Cardiac muscle cell (in vitro differentiated cells and primary cell): ENCODE measurements around a stretch of chr13.

DNA sequence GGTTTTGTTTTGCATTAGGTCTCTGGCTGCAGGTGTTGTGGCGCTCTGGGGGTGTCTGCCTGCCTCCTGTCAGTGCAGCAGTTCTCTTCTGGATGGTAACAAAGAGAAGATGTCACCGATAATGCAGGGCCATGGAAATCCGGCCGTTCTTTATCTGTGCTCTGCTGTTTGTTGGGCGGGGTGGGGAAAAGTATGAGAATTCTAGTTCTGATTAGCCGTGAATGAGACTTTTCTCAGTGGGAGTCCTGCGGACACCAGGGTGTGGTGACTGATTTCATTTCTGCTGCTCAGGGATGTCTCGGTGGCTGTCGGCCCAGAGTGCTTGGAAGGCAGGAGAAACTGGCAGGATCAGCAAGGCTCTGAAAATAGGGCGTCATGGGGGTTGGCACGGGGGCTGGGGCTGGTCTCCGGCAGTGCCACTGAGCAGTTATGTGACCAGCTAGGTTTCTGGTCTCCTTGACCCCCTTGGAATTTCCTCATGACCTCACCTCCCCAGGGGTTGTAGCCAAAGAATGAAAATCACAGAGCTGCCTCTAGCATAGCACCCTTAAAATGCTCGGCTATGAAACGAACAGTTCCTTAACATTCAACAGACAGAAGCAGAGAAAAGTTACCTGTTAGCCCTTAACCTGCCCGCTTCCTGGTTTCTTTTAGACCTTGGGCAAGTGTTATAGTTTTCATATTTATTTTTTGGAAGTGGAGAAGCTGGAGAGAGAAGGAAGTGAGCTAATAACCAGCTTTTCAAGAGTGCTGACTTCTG is 4.9 kb downstream of the RNF113B start:
- RAMPAGE, long total RNA: no peak
- RRBS: no CpG with 5 or more reads among the region's 15 CpGs

DNA sequence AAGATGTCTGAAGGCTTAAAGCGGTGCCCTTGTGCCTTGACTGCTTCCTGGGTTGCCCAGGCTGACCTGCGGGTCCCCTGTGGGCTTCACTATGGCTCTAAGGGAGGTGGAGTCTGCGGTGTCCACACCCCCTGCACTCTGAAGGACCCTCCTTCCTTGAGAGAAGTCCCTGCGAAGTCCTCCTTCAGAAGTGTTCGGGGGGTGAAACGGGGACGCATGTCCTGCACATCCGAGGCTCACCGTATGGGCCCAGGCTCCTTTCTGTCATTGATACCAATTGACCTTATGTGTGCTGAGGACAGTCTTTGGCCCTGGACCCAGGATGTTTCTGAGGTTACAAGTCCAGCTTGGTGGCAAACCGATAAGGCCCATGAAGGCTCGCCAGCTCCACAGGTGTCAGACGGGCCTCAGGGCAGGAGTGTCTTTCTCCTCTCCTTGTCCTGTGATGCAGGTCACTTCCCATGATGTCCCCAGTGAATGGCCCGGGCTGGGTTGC is 11.6 kb upstream of the RNF113B start:
- RAMPAGE, long total RNA: no peak
- RRBS: no CpG with 5 or more reads among the region's 13 CpGs

- RAMPAGE, long total RNA: no peak
- RRBS: no CpG with 5 or more reads among the region's 21 CpGs
Observed at GRCh38 chr13:98239563-98240520, 62.8 kb upstream of the RNF113B start.

GRCh38 chr13:98267102-98267626 is 90.1 kb upstream of the RNF113B start:
- RAMPAGE, long total RNA: no peak
- RRBS: no CpG with 5 or more reads among the region's 11 CpGs

DNA sequence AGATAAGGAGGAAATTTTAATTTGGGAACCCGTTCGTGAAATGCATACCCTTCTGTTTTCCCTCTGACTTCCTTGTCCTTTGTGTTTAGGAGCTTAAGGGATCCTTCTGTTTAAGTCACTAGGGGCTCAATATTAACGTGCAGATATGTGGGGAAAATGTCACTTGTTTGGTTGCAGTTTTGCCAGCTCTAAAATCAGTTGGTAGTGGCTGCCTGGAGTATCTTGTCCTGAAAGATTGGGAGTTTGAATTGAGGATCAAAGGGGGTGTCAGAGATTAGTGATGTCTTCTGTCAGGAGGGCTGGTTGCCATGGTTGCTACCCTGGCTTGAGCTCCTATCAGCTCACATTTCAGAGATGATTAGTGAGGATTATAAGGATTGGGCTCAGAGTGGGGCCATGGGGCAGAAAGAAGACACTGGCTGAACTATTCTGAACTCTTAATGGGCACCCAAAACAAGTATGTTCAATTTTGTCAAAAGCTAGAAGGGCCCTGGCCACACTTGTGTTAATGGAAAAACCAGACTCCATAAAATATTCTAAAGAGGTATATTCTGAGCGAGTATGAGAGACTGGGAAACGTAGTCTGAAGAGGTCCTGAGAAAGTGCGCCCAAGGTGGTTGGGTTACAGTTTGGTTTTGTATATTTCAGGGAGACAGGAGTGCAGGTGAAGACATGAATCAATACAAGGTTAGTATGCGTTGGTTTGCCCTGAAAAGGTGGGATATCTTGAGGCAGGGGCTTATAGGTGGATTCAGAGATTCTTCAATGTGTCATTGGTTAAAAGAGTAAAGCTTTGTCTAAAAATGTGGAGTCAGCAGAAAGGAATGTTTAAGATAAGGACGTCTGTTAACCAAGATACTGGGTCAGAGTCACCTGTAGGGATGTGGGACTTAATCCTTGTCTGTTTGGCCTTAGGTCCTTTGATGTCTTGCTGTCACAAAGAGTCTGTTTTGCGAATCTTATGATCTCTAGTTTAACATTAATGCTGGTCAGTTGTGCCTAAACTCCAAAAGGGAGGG is 95.7 kb upstream of the RNF113B start:
- RAMPAGE, long total RNA: no peak
- RRBS: no CpG with 5 or more reads among the region's 9 CpGs

- RAMPAGE, long total RNA: no peak
- RRBS: no CpG with 5 or more reads among the region's 14 CpGs
Observed at GRCh38 chr13:98446049-98446611, 130.8 kb downstream of the STK24 start.

GRCh38 chr13:98484348-98485395 is 92.2 kb downstream of the STK24 start:
- RAMPAGE, long total RNA: no peak
- RRBS: no CpG with 5 or more reads among the region's 22 CpGs

- RAMPAGE, long total RNA: no peak
- RRBS: no CpG with 5 or more reads among the region's 8 CpGs
Observed at GRCh38 chr13:98516758-98517110, 60.2 kb downstream of the STK24 start.

DNA sequence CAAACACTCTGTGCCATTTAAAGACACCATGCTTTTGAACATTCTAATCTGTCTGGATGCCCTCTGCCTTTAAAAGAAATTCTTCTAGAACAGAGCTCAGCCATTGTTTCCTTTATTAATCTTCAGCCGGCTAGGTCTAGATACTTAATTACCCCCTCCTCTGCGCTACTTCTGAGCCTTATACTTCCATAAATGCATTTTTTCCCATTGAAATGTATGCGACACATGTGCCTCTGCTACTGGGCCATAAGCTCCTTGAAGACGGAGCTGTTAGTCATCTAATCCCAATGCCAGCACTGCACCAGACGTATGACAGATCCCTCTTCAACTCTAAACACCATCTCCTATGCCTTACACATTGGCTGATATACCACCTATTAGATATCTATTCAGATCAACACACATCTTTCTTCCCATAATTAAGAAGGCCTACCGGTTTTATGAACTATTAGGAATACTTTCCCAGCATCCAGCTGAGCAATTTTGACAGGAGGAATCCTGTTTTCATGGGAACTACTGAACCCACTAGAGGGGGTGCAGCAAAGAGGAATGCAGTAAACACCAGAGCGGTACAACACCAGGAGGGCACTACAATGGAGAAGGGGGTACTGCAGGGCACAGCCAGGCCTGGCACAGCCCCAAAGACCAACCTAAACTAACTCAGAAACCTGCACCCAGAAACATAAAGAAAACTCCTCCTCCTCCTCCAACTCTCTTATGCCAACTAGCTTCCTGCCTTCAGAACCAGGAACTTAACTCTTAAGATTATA is 18.9 kb downstream of the STK24 start:
- RAMPAGE, long total RNA: no peak
- RRBS: no CpG with 5 or more reads among the region's 7 CpGs

- RAMPAGE, long total RNA: no peak
- RRBS: no CpG with 5 or more reads among the region's 6 CpGs
Observed at GRCh38 chr13:98566197-98566477, 10.8 kb downstream of the STK24 start.

GRCh38 chr13:98648073-98648579 is 71.2 kb upstream of the STK24 start:
- RAMPAGE, long total RNA: no peak
- RRBS: no CpG with 5 or more reads among the region's 3 CpGs

DNA sequence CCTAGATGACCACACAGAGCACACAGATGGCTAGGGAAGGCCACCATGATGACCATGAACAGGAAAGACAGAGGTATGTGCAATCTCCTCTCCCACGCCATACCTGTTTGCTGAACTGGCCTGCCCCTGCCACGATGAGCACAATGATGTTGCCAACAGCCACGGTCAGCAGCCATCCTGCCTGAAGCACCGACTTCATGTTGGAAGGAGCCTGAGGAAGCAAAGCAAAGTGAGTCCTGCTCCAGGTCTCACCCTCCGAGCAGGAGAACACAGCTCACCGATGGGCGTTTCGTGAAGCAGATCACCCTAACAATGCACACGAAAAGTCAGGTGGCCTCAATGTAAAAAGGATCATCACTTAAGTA is 66.4 kb downstream of the SLC15A1 start:
- RAMPAGE, long total RNA: no peak
- RRBS: no CpG with 5 or more reads among the region's 9 CpGs

- RAMPAGE, long total RNA: no peak
- RRBS: no CpG with 5 or more reads among the region's 4 CpGs
Observed at GRCh38 chr13:98784879-98785128, 32.3 kb upstream of the SLC15A1 start.

GRCh38 chr13:98829414-98830084 is 77.1 kb upstream of the SLC15A1 start:
- RAMPAGE, long total RNA: no peak
- RRBS: no CpG with 5 or more reads among the region's 9 CpGs

GRCh38 chr13:98921511-98922334 is 56.1 kb downstream of the DOCK9 start:
- RAMPAGE, long total RNA: no peak
- RRBS: no CpG with 5 or more reads among the region's 7 CpGs

DNA sequence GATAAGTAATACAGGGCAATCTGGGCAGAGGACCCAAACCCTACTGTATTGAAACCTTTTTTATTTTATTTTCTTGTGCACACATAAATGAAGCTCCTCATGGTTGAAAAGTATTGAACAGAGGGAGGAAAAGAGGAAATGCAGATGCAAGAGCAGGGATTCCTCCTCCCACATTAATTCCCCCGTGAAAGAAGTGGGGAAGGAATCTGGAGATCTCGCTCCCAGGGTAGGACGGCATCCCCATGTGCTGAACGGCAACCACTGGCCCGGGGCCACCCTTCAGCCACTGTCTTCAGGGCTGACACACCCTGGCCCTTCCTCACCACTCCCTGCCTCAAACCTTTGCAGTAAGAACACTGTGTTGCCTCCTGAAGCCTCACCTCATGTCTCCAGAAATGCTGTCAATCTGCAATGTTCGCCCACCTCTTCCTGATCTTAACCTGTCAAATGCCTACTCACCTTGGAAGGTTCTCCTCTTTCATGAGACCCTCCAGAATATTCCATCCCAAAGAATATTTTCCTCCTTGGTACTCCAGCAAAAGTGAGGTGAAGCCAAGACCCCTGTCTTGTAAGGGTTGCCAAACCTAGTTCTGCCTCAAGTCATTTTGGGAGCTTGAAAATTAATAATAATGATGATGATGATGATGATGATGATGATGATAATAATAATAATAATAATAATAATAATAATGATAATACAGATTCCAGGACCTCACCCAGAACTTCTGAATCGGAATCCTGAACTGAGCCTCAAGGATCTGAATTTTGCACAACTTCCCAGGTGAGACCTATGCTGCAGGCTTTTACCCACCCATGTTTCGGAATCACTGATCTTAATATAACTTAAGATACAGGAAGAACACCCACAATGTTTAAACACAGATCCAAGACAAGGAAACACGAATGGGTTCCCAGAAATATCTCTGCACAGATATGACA is 11.1 kb upstream of the DOCK9 start:
- RAMPAGE, long total RNA: no peak
- RRBS: no CpG with 5 or more reads among the region's 9 CpGs

- RAMPAGE, long total RNA: no peak
- RRBS: no CpG with 5 or more reads among the region's 3 CpGs
Observed at GRCh38 chr13:99274832-99275463, 16.8 kb upstream of the GPR18 start.

DNA sequence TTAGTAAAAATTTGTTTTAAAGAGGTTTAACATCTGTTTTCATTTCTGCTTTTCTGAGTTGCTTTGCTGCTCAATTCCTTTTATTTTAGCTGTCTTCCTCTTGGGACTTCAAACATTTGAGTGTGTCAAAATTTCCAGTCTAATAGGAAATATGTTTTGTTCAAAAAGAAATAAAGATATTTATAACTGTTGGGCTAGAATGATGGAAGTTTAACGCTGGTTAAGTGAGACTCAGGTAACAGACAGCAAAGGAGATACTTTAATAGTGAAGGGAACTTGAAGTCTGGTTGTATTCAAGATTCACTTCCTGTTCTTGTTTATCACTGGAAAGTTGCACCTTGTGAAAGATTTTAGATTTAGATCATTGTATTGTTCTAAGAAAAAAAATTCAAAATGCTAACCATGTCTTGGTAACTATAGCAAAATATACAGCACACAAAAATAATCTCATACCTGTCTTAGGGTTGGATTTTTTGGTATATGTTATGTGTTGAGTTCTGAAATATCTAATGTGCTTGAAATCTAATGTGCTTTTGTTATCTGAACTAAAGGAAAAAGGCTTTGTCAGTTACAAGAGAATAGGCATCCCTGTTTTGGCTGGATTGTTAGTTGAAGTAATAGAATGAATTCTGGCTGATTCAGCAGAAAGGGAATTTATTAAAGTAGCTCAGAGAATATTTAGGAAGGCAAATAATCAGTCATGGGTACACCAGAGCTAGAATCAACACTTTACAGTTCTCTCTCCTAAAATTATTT is 24.4 kb upstream of the GPR18 start:
- RAMPAGE, long total RNA: no peak
- RRBS: no CpG with 5 or more reads among the region's 1 CpG

DNA sequence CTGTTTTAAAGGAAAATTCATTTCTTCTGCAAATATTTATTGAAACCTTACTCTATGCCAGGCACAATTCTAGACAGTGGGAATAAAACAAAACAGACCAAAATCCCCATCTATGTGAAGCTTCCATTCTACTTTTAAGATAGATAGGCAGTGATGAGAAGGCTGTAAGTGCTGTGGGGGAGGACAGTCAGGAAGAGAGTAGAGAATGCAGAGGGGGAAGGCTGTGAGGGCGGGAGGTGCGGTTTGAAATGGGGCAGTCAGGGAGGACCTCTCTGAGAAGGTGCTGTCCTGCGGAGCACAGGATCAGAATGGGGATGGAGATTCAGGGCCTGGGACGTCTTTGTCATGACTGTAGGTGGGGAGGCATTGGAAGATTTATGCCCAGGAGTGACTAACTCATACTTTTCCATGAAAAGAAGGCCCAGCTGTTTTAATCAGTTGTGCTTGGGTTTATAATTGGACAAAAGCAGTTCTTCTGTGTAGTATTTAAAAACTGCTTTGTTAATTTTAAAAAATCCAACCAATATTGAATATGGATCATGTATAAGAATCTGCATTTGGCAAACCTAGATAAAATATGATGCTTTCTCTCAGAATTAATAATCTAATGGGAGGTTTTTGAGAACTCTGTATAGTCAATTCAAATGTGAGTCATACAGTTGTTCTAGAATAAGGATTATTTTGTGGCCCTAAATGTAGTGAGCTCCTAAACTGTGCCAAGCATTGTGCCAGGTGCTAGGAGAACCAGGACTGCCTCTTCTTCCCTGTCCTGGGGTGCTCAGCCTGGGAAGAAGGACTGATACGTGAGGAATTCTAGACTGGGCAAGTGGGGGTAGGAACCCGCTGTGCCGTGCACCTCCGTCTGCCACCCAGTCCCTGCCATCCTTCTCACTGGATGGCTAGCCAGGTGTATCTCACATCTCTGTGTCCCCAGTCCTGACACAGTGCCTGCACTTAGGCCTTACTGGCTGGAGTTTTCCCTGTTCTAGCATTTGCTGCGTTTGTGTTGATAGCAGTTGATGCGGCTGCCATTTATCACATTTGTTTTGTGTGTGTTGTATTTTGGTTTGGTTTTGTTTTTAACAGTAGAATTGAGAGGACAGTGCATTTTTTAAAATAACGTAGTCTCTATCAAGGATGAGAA is 4.2 kb upstream of the GPR183 start:
- RAMPAGE, long total RNA: no peak
- RRBS: no CpG with 5 or more reads among the region's 11 CpGs

DNA sequence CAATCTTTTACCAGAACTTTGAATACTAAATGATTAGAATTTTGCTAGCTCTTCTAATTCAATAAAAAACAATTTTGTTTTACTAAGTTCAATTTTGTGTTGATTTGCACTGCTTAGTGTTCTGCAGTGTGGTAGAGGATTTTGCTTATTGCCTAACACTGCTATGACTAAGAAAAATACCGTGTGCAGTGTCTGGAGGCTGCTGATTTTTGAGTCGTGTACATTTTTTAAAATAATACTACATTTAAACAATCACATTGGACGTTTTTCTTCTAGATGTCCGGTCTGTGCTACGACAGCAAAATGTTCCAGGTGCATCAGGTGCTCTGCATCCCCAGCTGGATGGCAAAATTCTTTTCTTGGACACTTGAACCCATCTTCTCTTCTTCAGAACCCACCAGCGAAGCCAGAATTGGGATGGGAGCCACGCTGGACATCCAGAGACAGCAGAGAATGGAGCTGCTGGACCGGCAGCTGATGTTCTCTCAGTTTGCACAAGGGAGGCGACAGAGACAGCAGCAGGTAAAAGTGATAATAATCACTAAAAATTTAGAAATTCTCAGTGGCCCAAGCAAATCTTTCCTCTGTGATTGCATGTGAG is 32.9 kb upstream of the GPR183 start:
- RAMPAGE, long total RNA: no peak
- RRBS: no CpG with 5 or more reads among the region's 9 CpGs